AG08470 (cell line): ENCODE measurements around a stretch of chr2.

GRCh38 chr2:88846050-88846231, 154.5 kb downstream of the RPIA start:
- RRBS: no CpG with 5 or more reads among the region's 1 CpG

DNA sequence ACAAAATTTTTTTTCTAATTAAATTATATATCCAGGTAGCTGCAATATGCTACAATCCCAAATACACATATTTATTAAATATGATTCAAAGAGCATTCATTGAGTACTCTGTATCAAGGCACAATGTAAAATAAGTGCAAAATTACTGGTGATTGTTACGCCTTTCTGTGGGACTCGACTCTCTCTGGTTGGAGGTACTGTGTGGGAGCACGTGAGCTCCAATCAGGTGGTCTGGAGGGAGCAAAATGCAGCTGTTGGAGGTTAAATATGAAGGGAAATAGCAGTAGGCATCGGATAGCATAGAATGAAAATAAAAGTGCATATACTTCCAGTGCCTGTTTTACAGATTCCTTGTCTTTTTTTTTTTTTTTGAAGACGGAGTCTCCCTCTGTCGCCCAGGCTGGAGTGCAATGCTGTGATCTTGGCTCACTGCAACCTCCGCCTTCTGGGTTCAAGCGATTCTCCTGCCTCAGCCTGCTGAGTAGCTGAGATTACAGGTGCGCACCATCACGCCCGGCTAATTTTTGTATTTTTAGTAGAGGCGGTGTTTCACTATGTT, 178.1 kb downstream of the RPIA start:
- RRBS: no CpG with 5 or more reads among the region's 12 CpGs

GRCh38 chr2:89085429-89086008, 394.0 kb downstream of the RPIA start:
- RRBS: no CpG with 5 or more reads among the region's 6 CpGs

DNA sequence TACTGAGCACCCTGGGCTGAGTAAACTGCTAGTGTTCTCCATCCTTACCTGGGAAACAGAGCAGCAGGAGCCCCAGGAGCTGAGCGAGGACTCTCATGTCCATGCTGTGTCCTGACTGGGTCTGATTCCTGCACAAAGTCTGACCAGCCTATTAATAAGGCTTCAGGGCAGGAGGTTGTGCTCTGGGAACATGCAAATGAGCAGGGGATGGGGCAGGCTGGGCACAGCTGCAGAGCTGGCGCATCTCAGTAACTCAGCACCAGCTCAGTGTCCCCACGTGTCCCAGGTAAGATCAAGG, 408.7 kb downstream of the RPIA start:
- RRBS: no CpG with 5 or more reads among the region's 3 CpGs

DNA sequence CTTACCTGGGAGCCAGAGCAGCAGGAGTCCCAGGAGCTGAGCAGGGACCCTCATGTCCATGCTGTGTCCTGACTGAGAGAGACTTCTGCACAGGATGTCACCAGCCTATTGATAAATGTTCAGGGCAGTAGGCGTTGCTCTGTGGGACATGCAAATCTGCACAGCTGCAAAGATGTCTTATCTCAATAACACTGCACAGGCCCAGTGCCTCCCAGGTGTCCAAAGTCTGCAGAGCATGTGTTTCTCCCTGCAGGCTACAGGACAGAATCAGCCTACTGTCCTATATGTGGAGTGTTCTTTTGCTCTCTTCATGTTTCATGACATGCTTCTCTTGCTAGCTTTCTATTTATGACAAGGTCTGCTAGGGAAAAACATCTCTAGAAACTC, 522.4 kb downstream of the RPIA start:
- RRBS: no CpG with 5 or more reads among the region's 1 CpG

- RRBS: no CpG with 5 or more reads among the region's 3 CpGs
Measured at GRCh38 chr2:89968502-89969102, 1277.1 kb downstream of the RPIA start.

DNA sequence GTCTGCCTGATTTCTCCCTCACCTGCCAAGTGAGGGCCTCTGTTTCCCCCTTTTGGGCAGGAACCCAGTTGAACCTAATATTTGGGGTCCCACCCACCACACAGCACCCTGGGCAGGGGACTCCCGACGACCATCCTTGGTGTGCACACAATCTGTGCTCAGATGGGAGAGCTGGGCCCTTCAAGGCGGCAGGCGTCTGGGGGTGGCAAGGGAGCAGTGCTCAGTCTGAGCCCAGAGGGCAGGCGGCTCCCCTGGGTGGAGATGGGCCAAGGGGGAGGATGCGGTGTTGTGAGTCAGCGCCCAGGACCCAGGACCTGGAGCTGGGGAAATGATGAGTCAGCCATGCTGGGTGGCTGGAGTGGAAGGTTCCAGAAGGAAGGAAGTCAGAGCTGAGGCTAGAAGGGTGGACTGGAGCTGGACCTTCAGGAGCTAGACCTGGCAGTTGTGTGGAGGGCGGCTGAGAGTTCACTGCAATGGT, 3.8 kb downstream of the PROM2 start:
- RRBS: no CpG with 5 or more reads among the region's 8 CpGs

GRCh38 chr2:95345009-95346164, 48.2 kb downstream of the KCNIP3 start:
- RRBS: 2% methylated on average over 10 of the region's 80 CpGs

DNA sequence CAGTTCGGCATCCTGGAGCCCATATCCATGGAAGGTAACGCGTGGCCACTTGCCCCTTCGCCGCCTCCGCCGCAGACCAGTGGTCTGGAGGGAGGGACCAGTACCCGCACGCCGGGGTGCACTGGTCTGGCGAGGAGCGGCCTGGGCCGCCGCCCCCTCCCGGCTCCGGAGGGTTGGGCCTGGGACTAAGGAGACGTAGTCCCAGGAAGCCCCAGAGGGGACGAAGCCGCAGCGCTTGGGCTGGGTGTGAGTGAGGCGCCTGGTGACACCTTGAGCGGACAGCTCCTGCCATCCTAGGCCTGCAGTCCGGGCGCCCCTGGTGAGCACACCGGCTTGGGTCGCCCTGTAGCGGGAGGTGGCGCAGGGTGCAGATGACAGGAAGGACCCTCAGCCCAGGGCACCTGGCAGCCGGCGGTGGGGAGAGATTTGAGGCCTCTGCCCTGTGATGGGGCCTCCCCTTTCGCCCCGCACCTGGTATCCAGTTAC, 50.0 kb downstream of the KCNIP3 start:
- RRBS: 49% methylated on average over 11 of the region's 32 CpGs

GRCh38 chr2:95525350-95526119, 41.0 kb upstream of the TRIM43B start:
- RRBS: no CpG with 5 or more reads among the region's 34 CpGs

GRCh38 chr2:95551017-95551576, 40.7 kb upstream of the TRIM43 start:
- RRBS: no CpG with 5 or more reads among the region's 18 CpGs

GRCh38 chr2:96091543-96091831, 24.9 kb downstream of the ADRA2B start:
- RRBS: no CpG with 5 or more reads among the region's 11 CpGs

- RRBS: 14% methylated on average over 5 of the region's 22 CpGs
Measured at GRCh38 chr2:96108248-96109598, 7.6 kb downstream of the ADRA2B start.

- RRBS: no CpG with 5 or more reads among the region's 11 CpGs
Measured at GRCh38 chr2:96131267-96131940, 6.9 kb downstream of the ASTL start.

DNA sequence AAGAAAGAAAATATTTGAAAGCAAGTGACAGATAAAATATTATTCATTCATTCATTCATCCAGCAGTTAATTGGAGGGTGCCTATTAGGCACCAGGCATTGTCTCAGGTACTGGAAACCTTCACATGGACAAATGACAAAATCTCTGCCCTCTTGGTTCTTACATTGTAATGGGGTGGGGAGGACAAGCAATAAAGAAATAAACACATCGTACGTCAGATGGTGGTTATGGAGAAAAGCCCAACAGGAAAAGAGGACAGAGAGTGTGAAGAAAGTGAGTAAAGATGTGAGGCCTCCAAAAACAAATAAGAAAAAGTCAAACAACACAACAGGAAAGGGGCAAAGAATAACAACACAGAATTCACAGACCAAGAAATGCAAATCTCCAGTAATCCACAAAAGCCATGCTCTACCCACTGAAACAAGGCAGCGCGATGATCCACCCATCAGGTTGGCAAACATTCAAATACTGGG, 16.5 kb upstream of the DUSP2 start:
- RRBS: no CpG with 5 or more reads among the region's 4 CpGs

- RRBS: no CpG with 5 or more reads among the region's 5 CpGs
Measured at GRCh38 chr2:96287284-96287590, 18.1 kb downstream of the SNRNP200 start.

DNA sequence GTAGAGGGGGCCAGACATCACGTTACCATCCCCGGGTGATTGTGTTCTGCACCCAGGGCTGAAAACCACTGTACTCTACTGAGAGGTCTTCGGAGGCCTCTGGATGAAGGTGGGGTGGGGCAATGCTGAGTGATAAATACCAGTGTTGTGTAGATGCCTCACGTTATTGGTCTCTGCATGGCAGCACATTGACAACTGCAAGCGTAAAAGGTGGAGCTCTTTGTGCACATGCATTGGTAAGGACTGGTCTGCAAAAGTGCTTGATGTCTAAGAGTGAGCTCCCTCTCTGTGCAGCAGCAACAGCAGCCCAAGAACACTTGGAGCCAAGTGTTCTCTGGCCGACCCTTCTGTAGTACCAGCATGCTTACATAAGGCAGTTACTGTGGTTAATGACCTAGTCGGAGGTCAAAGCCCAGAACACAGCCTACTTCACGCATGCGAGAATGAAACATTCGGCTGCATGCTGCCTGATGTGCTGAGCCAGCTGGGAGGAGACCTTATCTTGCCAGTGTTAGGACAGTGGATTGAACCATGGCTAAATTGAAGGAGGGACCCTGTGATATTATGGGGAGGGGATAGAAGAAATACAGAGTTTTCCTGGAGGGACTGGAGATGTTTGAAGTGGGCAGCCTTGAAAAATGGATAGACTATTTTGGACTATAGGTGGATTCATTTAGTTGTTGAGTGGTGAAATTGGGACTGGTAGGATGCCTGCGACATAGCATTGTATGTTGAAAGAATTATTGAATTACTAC, 21.3 kb downstream of the NCAPH start:
- RRBS: no CpG with 5 or more reads among the region's 11 CpGs

DNA sequence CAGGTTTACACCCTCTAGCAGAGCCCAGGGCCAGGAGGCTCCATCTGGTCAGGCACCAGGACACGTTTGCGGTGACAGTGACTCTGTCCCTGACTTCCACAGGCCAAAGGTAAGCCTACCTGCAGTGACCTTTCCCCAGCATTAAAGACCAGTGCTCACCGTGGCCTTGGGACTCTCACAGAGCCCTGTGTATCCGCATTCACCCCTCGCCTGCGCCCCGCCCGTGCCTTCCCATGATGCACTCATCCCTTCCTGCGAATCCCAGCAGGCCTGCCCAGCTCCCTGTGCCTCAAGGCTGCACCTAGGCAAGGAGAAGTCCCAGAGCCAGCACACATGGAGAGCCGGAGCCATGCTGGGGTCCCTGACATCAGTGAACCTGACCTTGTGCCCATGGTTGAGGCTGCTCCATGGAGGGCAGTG, 3.2 kb downstream of the NEURL3 start:
- RRBS: no CpG with 5 or more reads among the region's 10 CpGs

DNA sequence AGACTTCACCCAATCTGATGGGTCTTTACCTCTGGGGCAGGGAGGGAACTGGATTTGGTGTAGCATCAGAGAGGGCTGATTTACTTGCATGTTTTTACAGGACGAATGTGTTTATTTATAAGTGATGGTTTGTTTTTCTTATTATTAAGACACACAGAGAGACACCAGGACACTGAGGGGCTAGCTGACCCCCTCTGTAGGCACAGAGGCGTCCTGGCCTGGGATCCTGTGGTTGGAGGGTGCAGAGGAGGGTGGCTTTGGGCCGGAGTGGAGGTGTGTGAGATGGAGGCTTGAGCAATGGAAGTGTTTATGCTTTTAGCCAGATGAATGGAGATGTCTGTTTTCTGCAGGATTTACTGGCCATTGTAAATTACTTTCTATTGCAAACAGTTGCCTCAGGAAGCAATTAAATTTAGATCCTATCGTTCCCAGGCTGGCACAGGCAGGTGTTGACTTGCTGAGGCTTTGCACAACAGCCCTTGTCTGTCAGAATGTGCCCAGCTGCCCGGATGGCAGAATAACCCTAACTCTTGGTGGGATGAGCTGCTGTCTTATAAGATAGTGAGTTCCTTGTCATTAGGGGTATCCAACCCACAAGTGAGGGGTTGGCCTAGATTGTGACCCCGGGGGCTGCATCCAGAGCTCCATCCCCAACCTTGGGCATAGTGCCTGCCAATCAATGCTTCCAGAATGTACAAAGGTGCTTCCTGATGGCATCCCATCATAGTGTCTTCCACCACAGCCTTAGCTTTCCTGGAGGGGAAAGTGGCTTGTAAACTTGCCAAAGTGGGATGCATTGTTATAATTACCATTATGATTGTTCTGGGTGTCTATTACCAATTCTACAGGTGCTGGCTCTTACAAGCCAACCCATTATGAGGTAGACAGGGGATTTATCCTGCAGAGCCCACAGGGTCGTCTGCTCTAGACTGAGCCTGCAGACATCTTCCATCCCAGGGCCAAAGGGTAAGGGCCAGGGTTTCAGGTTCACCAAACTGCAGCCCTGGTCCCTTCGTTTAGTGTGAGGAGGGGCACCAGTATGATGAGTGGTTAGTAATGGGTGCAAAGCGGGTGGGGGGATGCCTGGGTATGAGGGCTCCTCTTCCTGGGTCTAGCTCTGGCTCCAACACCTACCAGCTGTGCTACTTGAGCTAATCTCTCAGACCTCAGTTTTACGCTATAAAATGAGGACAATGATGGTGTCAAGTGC, 1.6 kb upstream of the ARID5A start:
- RRBS: 93% methylated on average over 2 of the region's 10 CpGs

GRCh38 chr2:96551543-96552369, 15.2 kb downstream of the ARID5A start:
- RRBS: 97% methylated on average over 8 of the region's 27 CpGs